ENCODE data around the genes RINT1 and EFCAB10.

DNA sequence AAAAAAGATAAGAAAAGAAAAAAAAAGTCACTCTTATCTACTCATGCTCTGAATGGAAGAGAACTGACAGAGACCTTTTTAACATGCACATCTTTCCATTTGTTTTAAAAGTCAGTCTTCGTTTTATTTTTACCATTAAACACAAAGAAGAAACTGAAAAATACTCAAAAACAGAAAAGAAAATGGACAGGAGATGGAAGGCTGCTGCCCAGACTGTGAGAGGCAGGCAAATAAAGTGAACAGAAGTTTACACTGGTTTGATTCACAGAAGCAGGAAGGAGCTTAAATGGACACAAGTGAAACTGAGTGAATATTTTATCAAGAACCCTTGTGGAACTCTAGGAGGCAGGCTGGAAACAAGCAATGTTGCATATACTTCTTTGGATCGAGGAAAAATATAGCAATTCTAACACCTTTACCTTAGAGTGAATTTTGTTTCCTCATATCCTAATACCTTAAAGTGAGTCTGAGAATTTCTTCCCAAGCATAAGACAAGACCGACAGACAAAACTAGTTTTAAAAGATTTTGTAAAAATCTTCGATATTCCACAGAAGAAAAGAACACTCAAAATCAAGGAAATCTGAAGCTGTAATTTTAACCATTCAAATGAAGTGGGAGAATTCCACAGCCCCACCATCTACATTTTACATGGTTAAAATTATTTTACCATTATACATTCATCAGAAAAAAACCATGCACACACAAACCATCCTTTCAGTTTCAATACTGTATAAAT, 32.2 kb downstream of the PSMC2 start:
- PRO-cap, 10 experiments = no peak in any of the 10 experiments

- PRO-cap, 10 experiments = no peak in any of the 10 experiments
Measured at GRCh38 chr7:104931127-104931760, 82.8 kb upstream of the KMT2E start.

DNA sequence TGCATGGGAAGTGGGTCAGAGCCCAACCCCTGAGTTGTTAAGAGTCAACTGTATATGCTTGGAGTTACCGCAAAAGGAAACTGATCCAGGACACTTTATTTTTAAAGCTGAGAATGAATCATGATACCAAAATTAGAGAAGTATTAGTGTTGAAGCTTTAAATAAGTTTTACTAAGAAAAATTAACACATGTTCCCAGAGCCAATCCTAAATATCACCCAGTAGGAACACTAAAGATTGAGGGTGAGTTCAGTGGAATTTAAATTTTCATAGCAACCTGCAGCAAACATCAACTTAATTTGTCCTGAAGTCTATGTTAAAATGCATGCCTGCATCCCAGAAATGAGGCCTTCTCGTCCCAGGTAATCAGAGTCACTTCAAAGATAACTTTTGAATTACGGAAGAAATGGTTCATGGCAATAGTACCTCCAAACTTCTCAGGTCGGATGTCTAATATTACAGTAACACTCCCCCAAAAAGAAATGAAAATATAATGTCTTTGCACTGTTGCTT, 20.3 kb upstream of the KMT2E start:
- PRO-cap, 10 experiments = no peak in any of the 10 experiments

DNA sequence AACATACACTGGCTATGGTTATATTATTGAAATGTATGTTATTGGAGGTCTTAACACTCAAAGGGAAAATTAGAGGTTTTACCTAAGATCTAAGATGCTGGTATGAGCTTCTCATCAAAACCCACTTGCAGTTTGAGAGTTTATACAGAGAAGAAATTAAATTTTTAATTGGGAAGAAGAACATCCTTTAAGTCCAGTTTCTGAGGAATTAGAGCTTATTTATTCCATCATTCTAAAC, 28.8 kb downstream of the KMT2E start:
- PRO-cap, 10 experiments = no peak in any of the 10 experiments

DNA sequence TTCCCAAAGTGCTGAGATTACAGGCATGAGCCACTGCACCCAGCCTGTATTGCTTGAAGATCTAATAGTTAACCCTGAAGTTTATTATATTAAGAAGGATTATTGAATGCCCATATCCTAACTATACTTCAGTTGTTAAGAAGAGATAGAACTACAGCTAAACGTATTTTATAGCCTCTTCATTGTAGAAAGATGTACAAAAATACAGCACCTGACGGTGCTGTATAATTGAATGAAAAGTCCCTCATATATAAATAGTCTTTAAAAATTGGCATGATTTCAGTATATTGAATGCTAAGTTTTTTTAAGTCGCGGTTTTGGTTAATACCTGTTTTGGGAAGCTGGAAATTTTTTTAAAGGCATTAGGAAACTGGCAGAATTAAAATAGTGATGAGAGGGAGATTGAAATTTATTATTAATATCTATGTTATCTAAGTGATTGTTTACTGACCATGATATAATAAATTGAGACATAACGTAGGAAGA, 38.9 kb downstream of the KMT2E start:
- PRO-cap, 10 experiments = no peak in any of the 10 experiments

- PRO-cap, 10 experiments = no peak in any of the 10 experiments
Measured at GRCh38 chr7:105487469-105488108, 34.5 kb downstream of the PUS7 start.

GRCh38 chr7:105531872-105532998, at the start of gene RINT1:
Gene RINT1 (plus strand): TSS chr7:105532201.
- PRO-cap, 10 experiments = peak in 9 of 10 experiments; most common plus-strand start chr7:105532179 (in 3); most common minus-strand start chr7:105532032 (in 1)

DNA sequence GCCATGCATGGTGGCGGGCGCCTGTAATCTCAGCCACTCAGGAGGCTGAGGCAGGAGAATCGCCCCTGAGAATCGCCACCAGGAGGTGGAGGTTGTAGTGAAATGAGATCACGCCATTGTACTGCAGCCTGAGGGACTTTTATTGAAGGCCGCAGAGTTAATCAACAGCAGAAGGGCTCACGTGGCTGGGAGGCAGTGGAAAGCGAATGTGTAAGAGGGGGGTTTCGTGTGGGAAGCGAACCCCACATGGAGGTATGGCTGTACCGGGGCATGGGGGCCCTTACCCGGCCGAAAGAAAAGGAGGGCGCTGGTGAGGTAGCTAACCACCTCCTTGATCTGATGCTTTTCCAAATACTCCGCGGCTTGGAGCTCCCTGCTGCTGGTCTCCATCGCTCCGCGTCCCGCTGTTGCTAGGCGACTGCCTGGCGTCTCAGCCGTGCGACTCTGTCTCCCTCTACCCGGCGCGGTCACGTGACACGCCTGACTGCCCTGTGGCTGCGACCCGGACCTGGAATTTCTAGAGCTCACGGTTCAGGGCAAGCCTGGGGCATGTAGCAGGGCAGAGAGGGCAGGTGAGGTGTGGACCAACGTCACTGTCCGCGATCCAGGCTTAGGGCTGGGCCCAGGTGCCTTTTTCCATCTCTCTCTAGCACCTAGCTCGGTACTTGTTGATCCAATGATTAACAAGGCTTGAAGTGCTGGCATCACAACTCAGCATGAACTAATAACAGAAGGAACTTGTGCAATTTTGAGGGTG, at the start of gene EFCAB10:
Gene EFCAB10 (minus strand): TSS at position 420 of the 757 bp plus-strand sequence.
- PRO-cap, 10 experiments = no peak in any of the 10 experiments

DNA sequence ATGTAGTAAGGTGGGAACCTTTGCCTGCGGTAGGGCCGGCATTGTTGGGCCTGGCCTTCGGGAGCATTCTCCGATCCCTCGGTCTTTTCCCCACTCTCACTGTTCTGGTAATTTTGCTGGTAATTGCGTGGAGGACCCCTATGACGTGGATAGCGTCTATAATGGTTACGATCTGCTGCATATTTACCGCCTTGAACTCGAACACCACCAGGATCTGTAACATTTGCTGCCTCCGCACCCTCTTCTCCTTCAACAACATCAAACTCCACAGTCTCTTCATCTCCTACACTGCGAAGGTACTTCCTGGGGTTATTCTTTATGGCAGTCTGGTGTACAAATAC, 1.3 kb upstream of the EFCAB10 start:
- PRO-cap, 10 experiments = no peak in any of the 10 experiments

DNA sequence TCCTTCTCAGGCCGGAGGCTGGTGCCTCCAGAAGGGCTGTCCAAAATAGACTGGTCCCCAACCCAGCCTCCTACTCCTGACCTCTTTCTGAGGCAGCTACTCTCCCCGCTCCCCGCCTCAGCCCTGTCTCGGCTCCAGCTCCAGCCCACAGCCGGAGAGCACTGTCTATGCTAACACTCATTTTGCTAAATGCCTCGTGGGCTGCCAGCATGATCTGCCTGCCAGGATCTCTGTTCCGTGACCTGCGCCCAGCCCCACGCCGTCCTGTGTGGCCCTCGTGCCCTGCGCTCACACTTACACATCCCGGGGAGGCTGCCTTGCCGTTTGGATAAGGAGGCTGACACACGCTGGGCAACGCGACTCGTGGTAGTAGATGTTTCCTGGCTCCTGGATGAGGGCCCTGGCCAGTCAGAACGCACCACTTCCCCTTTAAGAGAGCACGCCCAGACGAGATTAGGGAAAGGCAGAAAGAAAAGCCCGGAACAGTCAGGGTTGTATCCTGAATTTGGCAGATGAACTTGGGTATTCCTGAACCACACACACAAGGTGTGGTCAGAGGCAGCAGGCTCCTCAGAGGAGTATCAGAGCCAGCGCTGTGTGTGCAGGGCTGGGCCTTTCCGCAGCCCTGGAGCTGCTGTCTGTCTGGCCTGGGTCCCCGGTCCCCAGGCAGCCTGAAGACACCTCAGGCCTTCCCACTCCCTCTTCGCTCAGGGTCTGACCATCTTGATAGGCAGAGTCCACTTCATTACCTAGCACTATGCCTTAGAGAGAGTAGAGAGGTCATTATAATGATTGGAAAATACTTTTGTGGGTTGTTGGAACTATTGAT, 97.7 kb upstream of the EFCAB10 start:
- PRO-cap, 10 experiments = peak in 4 of 10 experiments; most common minus-strand start position 270 of the sequence (in 3)

GRCh38 chr7:105788026-105788792, 88.2 kb downstream of the ATXN7L1 start:
- PRO-cap, 10 experiments = peak in 6 of 10 experiments; most common plus-strand start chr7:105788445 (in 6)

DNA sequence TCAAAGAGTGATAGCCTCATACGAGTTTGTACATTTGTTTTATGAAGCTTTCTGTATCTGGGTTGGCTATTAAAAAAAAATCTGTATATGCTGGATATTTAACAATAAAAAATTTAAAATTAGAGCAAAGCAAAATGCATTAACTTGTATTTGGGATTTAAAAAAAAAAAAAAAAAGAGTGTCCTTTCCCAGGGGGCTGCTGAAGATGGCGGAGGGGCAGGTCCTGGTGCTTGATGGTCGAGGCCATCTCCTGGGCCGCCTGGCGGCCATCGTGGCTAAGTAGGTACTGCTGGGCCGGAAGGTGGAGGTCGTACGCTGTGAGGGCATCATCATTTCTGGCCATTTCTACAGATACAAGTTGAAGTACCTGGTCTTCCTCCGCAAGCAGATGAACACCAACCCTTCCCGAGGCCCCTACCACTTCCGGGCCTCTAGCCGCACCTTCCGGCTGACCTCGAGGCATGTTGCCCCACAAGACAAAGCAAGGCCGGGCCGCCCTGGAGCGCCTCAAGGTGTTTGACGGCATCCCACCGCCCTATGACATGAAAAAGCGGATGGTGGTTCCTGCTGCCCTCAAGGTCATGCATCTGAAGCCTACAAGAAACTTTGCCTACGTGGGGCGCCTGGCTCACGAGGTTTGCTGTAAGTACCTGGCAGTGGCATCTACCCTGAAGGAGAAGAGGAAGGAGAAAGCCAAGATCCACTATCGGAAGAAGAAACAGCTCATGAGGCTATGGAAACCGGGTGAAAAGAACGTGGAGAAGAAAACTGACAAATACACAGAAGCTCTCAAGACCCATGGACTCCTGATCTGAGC, 56.9 kb downstream of the ATXN7L1 start:
- PRO-cap, 10 experiments = no peak in any of the 10 experiments

GRCh38 chr7:105891590-105892612, 15.5 kb upstream of the ATXN7L1 start:
- PRO-cap, 10 experiments = no peak in any of the 10 experiments

- PRO-cap, 10 experiments = peak in 4 of 10 experiments; most common plus-strand start chr7:105940366 (in 4); most common minus-strand start chr7:105940148 (in 1)
Measured at GRCh38 chr7:105939998-105940450, 23.0 kb upstream of the CDHR3 start.

- PRO-cap, 10 experiments = no peak in any of the 10 experiments
Measured at GRCh38 chr7:106039308-106039925, 72.7 kb downstream of the SYPL1 start.

- PRO-cap, 10 experiments = peak in 3 of 10 experiments; most common plus-strand start chr7:106058811 (in 2); most common minus-strand start chr7:106058508 (in 1)
Measured at GRCh38 chr7:106057964-106059238, 53.7 kb downstream of the SYPL1 start.

DNA sequence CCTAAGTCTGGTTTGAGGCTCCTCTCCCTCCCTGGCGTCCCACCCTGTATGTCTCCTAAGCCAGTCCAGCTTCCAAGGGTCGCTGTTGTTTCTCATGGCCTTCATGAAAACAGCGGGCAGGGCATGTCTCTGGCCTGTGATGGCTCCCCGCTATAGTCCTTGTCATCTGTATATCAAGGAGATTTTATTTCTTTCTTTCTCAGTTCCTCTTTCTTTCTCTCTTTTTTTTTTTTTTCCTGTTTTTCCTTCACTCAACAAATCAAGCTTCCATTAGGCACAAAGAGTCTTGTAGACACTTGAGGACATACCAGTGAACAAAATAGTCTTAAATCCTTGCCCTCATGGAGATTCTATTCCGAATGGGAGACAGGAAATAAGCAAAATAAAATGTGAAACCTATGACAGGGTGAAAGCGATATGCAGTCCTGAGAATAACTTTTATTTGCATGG, 50.8 kb downstream of the SYPL1 start:
- PRO-cap, 10 experiments = no peak in any of the 10 experiments

DNA sequence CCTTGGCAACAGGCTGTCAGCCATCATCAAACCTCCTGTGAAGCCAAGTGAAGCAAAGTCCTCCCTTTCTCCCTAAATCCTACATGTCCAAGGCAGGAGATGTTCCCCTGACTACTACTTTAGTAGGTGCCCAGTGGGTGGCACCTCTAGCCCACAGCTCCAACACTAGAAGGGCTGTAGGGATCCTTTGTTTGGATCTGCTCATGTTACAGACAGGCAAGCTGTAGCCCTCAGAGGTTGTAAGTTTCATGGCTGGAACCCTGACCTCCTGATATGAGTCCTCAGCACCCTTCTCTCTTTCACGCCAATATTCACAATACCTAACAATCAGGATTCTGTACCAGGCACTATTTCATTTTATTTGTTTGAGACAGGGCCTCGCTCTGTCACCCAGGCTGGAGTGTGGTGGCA, 66.6 kb upstream of the SYPL1 start:
- PRO-cap, 10 experiments = no peak in any of the 10 experiments

- PRO-cap, 10 experiments = peak in 7 of 10 experiments; most common plus-strand start chr7:106217161 (in 1); most common minus-strand start chr7:106217369 (in 4)
Measured at GRCh38 chr7:106216834-106217829, 67.7 kb downstream of the NAMPT start.

GRCh38 chr7:106256156-106256538, 28.6 kb downstream of the NAMPT start:
- PRO-cap, 10 experiments = no peak in any of the 10 experiments